Subcutaneous preadipocyte (primary cell): Measurements from ENCODE around the genes SNAPC1 and WDR89.

- CAGE, long polyA plus RNA: no peak
Observed at GRCh38 chr14:61279280-61279865, 1.8 kb downstream of the TMEM30B start.

GRCh38 chr14:61281678-61282158 is 580 bp upstream of the TMEM30B start:
- CAGE, long polyA plus RNA: no peak

GRCh38 chr14:61342454-61343101 is 21.2 kb downstream of the PRKCH start:
- CAGE, long polyA plus RNA: no peak

DNA sequence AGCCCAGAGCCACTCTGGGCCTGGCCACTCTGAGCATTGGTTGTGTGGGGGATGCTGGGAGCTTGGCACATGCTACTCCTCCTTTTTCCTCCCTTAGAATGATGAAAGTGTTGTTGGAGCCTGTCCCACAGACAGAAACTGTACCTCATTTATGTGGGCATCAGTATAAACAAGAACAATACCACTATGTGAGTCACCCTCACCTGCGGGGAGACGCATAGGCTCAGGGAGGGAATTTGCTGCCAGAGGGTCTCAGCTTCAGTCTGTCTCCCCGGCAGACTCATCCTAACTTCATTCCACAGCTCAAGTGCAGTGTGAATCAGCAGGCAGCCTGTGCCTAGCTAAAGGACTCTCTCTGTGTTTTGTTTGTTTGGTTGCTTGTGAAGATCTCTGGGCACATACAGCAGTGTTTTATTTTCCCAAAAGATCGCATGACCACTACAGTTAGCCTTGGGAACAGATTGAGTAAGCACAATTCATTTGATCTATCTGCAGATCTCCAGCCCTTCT is 98.9 kb downstream of the PRKCH start:
- CAGE, long polyA plus RNA: no peak

- CAGE, long polyA plus RNA: no peak
Observed at GRCh38 chr14:61435843-61436266, 114.5 kb downstream of the PRKCH start.

DNA sequence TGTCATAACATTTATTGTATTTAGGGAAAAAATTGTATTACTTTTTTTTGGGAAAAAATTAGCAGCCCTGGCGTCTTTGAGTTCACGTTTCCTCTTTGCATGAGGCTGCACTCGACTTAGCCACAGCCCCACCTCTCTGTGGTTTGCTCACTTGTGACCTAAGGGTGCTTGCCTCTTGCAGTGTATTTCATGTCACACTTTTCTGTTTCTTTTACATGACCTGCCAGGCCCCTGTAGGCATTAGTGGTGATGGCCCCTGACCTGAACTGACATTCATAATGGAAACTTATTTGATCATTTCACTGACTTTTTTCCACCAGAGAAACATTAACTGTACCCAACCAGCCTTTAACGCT is 122.8 kb downstream of the PRKCH start:
- CAGE, long polyA plus RNA: no peak

DNA sequence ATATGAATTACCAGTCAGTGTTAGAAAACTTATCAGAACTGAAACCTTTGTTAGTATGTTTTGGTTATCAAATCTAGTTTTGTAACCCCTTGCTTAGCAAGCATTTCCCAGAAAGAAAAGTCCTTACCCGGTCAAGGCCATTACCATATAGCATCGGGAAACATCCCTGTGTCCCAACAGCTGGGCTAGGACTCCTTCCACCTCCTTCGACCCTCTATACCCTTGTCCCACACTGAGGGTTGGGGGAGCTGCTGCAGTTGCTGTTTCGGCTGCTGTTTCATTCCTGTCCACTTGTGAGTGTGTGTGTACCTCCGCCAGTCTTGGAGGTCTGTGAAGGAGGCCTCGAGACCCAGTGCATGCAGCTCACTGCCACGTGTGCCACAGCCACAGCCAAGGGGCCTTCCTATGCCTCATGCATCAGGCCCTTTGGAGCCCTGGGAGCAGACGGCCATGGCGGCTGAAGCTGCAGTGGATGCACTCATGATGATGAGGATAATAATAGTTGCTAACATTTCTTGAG is 156.3 kb downstream of the PRKCH start:
- CAGE, long polyA plus RNA: no peak

GRCh38 chr14:61698492-61699620 is 3.5 kb downstream of the HIF1A start:
- CAGE, long polyA plus RNA: no peak

DNA sequence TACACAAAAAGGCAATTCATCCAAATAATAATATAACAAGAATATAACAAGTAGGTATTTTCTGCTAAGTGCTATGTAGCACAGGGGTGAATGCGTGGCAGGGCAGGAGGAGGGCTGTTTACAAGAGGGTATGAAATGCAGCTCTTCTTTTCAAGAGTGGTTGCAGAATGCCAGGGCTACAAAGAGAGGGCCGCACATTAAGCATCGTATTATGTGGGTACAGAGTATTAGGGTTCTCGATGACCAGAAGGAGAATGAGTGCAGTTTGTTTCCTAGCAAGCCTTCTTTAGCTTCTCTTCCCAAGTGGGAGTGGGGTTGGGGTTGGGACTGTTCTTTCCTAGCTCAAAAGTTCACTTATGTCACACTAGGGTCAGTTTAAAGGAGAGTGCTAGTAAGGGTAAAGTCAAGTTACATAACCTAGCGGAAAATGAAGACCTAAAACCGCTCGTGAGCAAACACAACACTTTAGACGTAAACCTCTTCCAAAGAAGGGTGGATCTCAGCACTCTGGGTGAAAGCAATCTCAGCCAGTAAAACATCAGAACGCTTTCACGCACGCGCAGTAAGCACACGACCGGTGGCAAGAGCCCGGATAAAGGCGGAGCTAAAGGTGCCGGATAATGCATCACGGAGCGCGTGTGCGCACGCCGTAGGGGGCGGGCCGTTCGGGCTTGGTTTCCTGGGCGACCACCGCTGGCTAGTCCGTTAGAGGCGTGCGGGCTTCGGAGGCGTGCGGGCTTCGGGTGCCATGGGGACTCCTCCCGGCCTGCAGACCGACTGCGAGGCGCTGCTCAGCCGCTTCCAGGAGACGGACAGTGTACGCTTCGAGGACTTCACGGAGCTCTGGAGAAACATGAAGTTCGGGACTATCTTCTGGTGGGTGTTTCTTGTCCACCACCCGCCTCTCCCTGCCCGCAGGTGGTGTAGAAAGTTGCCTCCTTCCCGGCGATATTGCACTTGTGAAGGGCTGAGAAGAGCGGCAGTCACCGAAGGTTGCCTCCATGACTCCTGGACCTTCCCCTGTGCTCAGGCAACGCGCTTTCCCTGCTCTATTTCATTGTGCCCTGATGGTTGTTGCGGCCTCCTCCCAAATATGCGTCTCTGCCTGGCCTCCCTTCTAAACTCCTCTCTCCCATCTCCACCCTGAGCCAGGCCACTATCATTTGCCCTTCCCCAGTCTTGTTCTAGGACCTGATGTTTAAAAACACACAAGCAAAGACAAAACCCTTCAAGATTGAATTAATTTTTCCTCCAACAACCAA is at the start of gene SNAPC1:
Gene SNAPC1 (plus strand): TSS at position 708 of the 1,262 bp plus-strand sequence.
- CAGE, long polyA plus RNA: no peak

GRCh38 chr14:63094457-63094701 is 49.1 kb upstream of the KCNH5 start:
- CAGE, long polyA plus RNA: no peak

DNA sequence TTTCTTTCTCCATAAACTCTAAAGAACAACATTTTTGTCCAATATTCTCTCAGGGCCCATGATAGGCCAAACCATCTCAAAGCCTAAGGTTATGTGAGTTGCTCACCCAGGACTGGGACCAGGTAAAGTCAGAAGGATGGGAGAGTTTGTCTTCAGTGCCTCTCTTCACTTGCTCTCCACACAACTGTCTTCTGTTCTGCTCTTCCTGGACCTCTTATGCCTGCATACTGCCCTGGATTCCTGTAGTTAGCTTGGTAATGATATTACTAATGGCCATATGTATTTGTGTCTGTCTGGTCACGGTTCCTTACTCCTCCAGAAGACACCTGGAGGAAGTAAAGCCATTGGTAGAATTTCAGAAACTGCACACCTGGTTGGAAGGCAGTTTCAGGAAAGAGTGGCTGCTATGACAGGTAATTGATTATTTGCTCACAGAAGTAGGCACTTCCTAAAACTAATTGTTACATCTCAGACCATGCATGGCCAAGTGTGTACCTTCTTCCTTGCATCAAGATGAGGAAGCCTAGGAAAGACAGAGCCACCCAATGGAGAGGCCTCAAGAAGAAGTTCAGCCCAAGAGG is 26.4 kb upstream of the RHOJ start:
- CAGE, long polyA plus RNA: no peak

- CAGE, long polyA plus RNA: no peak
Observed at GRCh38 chr14:63375032-63375651, 56.4 kb upstream of the GPHB5 start.

- CAGE, long polyA plus RNA: no peak
Observed at GRCh38 chr14:63452765-63453465, 90.3 kb downstream of the PPP2R5E start.

GRCh38 chr14:63524404-63525565 is 18.4 kb downstream of the PPP2R5E start:
- CAGE, long polyA plus RNA: no peak

DNA sequence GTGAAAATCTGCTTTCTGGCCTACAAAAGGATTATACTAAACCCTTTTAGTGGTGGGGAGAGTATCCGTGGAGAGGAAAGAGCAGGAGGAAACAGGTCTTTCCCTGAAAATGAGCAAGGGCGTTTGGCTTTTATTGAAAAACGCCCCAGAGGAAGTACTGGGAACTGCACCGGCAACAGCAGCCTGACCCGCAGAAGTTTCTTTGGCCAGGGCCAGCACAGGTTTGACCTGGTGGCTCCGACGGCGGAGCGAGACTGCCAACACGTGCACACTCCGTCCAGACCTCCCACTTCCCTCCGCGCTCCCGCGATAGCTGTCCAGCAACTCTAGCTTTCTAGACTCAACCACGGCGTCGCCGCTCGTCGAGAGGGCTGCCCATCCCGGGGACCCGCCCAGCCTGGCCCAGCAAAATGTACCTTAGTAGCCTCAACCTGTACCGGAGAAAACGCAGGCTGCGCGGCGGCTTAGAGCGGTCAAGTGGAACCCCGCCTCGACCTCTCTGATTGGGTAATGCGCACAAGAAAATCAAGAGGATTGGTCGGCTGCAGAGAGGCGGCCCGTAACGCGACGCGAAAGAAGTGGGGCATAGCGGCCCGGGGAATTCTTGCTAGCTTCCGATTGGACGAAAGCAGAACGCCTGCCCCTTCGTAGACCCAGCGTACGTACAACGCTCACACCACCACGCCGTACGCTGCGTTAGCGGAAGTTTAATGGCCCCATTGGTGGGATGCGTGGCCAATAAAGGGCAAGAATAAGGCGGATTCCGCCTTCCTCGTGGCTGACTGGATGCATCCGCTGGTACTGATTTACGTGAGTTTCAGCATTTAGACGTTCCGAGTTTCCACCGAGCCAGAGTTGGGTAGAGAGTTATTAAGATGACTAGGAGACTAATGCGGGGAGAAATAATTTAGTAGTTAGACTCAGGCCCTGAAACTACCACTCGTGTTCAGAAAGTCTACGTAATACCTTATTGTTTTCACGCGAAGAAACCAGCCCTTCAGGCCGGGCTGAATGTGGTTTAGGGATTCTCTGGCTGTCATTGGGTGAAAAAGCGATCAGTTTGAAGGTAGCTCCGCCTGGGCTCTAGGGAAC is at the start of gene WDR89:
Gene WDR89 (minus strand): TSS at position 484 of the 1,092 bp plus-strand sequence.
- CAGE, long polyA plus RNA: no peak

- CAGE, long polyA plus RNA: no peak
Observed at GRCh38 chr14:63874312-63874656, 21.5 kb downstream of the SYNE2 start.

- CAGE, long polyA plus RNA: no peak
Observed at GRCh38 chr14:63875071-63875790, 22.4 kb downstream of the SYNE2 start.

- CAGE, long polyA plus RNA: no peak
Observed at GRCh38 chr14:63884197-63884688, 31.4 kb downstream of the SYNE2 start.

DNA sequence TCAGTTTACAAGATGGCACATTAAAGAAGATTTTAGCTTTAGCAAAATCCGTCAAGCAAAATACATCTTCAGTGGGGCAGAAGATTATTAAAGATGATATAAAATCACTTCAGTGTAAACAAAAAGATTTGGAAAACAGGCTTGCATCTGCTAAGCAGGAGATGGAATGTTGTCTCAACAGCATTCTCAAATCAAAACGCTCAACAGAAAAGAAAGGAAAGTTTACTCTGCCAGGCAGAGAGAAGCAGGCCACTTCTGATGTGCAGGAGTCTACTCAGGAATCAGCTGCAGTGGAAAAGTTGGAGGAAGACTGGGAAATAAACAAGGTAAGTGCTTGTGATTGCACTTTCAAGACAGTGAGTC is 178.2 kb downstream of the SYNE2 start:
- CAGE, long polyA plus RNA: no peak

- CAGE, long polyA plus RNA: no peak
Observed at GRCh38 chr14:64097704-64098594, 196.2 kb downstream of the ESR2 start.